Left cardiac atrium (tissue), 1 donor: ENCODE results near the gene ALDH1L1.

DNA sequence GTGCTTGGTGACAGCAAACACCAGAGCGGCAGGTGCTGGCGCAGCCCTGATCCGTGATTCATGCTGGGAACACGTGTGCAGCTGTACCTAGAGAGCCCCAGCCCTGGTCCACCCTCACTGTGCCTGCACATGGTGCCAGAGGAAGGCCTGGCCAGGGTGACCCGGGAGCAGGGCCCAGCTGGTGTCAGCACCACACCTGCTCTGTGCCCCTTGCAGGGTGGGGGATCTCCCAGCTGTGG lies 2.1 kb downstream of the SLC41A3 start:
- PRO-cap = no peak

GRCh38 chr3:126180270-126181308 lies at the start of gene ALDH1L1:
ALDH1L1 (minus strand) TSS chr3:126180586.
- PRO-cap = bidirectional peak, plus-strand start at chr3:126180658, minus-strand start at chr3:126180626; bidirectional peak, plus-strand start at chr3:126181087, minus-strand start at chr3:126180885

DNA sequence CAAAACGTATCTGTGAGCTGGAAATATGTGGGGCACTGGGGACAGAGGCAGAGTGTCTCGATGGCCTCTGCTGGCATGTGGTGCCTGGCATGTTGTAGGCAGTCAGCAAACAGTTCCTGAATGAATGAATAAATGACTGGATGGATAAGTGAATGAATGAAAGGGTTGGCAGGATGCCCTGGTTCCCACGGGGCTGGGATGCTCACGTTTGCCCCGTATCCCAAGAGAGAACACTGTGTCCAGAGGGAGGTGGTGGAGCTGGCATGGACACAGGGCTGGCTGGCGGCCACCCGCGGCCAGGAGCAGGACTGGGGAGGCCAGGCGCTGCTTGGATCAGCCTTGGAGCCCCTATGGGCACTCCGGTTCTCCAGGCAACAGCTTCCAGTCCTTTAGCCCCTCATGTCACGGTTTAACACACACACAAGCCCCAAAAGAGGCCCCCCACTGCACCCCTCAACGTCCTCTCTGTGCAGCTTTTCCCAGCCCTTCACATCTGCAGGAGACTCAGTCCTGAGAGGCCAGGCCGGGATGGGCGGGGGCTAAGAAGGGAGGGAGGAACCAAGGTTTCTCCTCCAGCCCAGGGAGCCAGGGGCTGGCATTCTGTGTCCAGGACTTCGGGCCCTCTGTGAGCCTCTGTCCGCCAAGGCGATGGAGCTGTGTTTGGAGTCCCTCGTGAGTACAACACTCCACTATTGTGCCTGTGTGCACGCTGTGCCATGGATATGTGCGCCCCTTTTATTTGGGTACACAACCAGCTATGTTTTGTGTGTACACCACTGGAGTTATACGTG lies 86.0 kb upstream of the ALDH1L1 start:
- PRO-cap = unidirectional peak, plus-strand start at position 598 of the sequence

DNA sequence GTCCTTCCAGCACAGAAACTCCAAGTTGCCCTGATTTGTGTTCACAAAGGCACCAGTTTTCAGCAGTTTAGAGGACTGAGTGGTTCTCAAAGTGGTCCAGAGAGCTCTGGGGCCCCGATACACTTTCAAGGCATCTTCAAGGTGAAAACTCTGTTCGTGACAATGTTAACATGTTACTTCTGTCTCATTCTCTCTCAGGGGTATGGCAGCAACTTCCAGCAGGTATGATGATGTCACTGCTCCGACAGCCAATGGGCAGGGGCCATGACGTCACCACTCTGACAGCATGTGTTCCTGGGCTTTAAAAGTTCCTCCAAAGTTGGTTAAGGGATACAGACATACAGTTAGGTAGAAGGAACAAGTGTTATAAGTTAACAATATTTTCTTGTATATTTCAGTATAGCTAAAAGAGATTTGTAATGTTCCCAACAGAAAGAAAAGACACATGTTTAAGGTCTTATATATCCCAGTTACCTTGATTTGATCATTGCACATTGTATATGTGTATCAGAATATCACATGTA lies 87.8 kb downstream of the KLF15 start:
- PRO-cap = no peak

DNA sequence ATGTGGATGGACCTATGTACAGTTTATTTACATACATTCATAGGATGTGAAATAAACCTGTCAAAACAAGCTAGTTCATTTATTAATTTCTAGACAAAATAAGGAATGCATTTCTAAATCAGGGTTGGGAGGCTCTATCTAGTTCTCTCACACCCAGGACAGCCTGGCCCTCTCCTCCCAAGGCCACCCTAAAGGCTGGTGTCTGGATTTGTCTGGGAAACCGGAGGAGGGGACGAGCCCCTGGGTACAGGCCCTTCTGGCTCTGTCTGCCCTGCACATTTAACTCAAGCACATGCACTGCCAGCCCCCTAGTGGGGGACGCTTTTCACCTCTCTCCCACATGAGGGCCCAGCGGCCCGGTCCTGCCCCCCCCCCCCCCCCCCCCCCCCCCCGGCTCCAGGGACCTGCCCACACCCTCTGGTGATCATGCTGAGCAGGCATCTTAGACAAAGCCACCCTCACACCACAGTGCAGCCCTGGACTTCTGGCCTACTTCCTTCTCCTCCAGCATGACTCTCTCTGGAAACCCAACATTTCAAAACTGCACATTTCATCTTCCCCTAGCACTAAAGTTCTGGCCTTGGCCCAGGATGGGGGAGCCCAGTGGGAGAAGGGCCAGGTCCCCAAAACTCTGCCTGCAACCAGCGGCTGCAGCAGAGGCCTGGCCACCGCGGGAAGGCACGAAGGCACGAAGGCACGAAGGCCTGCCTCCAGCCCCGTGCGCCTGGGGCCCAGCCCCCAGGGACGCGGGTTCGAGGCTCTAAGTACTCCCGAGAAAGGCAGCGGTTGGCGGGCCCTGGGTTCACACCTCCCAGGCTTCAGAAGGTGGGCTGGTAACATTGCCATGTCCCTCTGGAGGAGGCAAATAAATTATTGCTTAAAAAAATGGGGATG lies 14.2 kb downstream of the KLF15 start:
- PRO-cap = no peak

GRCh38 chr3:126353125-126353572 lies 4.1 kb downstream of the KLF15 start:
- PRO-cap = no peak

- PRO-cap = unidirectional peak, plus-strand start at chr3:126355013
These were observed 2.4 kb downstream of the KLF15 start for GRCh38 chr3:126354734-126355199.

GRCh38 chr3:126512890-126513569 lies 4.5 kb downstream of the UROC1 start:
- PRO-cap = no peak

GRCh38 chr3:126917185-126917968 lies 65.5 kb upstream of the PLXNA1 start:
- PRO-cap = no peak

- PRO-cap = no peak
These were observed 50.3 kb upstream of the PLXNA1 start for GRCh38 chr3:126932528-126933063.

GRCh38 chr3:127035139-127036232 lies 52.6 kb downstream of the PLXNA1 start:
- PRO-cap = no peak

- PRO-cap = no peak
These were observed 31.1 kb downstream of the PRR23E start for GRCh38 chr3:127223962-127224549.

GRCh38 chr3:127462775-127463130 lies 127.8 kb downstream of the TPRA1 start:
- PRO-cap = no peak

- PRO-cap = no peak
These were observed 46.8 kb downstream of the TPRA1 start for GRCh38 chr3:127543760-127544145.

- PRO-cap = no peak
These were observed 14.8 kb downstream of the TPRA1 start for GRCh38 chr3:127575679-127576230.

GRCh38 chr3:127576600-127577283 lies 13.8 kb downstream of the TPRA1 start:
- PRO-cap = no peak

DNA sequence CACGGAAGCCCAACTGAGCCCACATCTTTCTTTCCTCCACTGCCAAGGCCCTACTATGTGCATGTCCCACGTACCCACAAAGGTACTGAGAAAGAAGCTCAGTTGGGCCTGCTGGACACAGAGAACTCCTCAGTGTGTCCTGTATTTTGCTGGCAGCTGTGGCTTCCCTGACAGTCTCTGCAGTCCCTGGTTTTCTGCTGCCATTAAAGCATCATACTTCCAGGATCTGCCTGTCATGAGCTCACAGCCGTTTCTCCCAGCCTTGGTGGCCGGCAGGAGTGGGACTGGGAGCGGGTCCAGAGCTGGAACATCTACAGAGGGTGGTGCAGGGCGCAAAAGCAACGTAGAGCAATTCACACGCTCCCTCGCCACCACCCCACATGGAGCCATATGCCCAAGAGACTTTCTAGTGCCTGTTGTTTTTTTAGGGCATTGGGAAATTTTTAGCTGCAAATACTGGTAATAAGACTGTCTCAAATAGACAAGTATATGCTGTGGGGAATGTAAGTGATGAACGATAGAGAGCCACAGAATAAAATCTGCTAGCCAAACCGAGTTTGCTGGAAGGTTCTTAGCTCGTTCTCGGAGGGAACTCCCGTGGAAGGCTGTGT lies 33.6 kb downstream of the ABTB1 start:
- PRO-cap = no peak

DNA sequence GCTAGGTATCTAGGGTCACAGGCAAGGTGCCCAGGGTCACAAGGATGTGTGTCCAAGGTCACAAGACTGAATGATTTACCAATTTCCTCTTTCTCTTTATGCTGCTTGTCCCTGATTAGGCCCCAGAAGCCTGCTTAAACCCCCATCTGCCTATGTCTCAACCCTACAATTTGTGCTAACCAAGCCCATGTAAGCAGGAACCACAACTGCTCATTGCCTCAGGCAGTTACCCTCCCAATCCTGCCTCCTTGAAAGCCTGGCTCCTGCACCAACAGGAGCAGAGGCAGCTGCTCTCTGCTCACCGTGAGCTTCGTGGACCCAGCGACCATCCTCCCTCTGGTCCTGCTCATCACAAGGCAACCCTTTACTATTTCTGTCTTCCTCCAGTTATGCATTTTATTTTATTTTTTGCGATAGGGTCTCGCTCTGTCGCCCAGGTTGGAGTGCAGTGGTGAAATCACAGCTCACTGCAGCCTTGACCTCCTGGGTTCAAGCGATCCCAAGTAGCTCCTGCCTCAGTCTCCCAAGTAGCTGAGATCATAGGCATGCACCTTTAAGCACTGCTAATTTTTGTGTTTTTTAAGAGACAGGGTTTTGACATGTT lies 51.3 kb downstream of the MGLL start:
- PRO-cap = no peak

DNA sequence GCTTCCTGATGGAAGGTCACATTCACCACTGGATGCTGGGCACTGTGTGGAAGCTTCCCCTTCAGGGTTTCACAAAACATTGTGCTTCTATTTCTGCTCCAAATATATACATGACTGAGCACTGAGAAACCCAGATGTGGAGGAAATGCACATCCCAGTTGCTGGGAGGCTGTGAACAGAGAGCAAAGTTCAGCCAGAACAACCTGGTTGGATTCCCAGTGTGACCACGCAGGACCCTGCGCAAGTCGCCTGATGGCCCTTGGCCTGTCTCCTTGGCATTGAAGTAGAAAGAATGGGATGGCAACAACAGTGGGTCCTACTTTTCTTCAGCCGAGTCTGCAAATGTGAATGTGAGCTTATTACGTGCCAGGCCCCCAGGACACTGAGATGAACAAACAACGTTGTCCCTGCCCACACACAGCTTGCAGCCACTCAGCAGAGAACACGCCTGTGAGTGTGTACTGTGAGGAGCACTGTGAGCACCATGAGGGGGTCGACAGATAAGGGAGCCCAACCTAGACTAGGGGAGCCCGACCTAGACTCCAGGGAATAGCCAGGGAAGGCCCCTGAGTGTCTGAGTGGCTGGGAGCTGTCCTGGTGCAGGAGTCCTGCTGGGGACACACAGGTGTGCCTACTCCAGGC lies 36.8 kb downstream of the MGLL start:
- PRO-cap = no peak

DNA sequence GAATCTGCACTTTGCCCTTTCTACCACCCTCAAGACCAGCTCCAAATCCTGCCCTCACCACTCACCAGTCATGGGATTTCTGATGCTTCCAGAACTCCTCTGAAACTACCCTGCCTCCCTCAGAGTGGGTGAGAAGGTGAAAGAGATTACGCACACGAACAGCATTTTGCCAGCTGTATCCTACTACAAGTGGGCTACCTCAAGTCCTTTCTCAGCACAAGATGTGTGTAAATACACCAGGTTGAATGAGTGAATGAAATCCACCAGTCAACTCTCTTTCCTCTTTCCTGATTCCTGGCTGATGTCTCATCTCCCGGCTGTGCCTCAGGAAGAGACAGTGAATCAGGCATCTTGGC lies 23.0 kb downstream of the MGLL start:
- PRO-cap = no peak